Measurements from ENCODE around the gene FBXW2.

DNA sequence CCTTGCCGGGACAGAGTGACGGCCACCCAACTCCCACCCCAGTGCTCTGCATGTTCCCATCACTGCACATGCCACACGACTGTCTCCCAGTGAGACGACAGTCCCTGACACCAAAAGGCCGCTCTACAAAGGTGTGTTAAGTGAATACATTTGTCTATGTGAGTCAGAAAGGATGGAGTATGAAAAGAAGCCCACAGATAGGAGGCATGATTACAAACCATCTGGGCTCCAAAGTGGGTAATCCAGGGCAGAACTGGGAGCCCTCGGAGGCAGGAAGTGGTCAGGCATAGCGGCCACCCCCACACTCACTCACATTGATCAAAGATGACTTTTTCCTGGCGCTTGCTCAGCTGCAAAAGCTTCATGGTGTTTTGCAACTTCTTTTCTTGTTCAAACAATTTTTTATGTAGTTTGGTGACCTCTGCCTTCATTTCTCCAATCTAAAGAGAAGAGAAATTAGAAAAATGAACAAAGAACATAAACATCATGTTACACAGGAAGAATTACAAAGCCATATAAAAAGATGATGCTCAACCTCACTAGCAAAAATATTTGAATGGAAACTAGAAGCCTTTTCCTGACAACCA is 185.7 kb downstream of the CDK5RAP2 start:
- PRO-cap = no peak

GRCh38 chr9:120532980-120533414 is 47.0 kb downstream of the CDK5RAP2 start:
- PRO-cap = no peak

DNA sequence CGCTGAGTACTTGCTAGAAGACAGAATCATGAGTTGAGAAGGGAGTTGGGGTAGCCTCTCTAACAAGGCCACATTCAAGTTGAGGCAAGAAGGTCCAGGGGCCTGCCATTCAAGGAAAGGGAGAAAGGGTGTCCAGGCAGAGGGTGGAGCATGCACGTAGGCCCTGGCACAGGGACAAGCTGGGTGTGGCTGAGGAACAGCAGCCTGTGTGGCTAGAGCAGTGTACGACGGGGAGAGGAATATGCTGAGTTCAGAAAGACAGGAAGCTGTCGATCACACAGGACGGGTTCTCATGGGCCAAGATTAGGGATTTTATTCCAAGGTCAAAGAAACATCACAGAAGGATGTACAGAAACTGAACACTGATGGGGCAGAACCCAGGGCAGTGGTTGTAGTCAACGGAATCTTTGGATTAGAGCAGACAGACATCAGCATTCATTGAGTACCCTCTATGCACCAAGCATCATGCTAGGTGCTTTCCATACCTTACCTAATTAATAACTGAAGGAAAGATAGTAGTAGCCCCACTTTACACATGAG is 16.8 kb downstream of the CDK5RAP2 start:
- PRO-cap = no peak

- PRO-cap = unidirectional peak, minus-strand start at chr9:120584193
These were observed 4.0 kb upstream of the CDK5RAP2 start for GRCh38 chr9:120583850-120584559.

DNA sequence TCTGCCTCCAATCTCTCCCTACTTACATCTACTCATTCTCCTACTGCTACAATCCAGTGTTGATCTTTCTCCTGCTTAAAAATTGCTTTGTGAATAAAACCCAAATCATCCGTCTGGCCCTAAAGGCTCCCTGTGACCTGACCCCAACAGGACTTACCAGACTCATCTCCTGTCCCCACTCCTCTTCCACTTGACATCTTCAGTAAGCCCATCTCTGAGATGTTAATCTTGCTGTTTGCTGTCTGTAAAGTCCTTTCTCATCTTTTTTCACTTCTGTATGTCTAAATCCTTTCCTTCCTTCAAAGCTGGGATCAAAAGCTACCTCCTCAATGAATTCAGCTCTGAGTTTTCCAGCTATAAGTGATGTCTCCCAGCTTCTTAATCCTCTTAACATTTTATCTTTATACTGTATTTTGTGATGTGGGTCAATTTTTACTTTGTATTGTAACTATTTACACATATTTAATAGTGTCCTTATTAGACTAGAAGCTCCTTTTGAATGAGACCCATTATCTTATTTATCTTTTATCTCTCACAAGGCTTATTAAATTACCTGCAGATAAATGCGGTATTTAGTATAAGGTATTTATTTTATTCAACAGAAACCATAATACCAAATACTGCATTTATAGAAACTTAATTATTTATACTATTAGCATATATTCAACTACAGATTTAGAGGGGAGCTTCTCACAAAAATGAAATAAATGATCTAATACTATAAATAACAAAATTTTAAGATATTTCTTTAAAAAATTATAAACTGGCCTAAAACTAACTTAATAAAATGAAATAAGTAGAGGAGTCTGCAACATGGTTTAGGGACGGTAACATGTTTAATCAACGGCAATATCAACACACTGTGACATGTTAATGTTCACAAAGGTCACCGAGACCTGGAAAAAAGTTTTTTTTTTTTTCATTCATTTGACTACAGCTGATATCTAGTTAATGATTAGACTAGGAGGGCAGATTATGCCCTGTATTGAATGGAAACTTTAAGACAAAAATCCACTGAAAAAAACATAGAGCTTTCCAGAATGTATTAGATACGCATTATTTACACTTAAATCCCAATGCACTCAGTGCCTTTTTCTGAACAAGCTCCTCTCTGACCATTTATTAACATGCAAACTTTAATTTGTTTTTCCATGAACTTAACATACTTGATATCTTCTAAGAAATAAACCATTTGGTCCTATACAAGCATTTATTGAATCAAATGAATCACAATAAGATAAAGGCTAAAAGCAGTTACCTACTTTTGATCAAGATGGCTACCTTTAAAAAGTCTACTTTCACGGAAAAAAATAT is 66.7 kb upstream of the CDK5RAP2 start:
- PRO-cap = no peak

DNA sequence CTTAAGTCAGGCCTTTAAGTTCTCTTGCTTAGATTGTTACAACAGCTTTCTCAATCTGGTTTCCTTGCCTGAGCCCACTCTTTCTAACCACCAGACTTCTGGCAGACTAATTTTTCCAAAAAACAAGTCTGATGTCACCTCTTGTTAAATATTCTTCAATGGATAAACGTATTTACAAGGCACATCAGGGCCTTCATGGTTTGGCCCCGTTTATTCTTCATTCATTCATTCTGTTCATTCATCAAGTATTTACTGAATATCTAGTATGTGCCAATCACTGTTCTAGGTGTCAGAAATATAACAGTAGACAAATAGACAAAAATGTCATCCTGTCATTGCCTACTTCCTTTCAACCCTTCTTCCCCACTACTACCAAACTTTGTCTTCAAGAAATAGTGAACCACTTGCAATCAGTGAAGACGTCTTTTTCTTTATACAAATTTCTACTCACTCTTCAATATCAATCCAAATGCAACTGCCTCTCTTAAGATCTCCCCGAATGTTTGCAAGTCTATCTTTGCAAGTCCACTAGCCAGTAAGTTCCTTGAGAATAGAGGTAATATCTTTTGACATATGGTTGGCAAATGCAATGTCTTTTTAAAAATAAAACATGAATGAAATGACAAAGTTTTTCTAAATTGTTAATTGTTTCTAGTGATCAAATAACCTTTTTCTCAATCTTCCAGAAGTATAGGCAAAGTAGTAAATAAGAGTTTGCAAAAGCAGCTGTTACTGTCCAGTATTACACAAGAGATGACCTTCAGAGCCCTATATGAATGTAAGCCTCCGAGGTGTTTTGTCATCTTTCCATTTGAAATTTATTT is 66.0 kb downstream of the MEGF9 start:
- PRO-cap = no peak

GRCh38 chr9:120713248-120713801 is 945 bp downstream of the MEGF9 start:
- PRO-cap = no peak

- PRO-cap = no peak
These were observed 20.8 kb upstream of the MEGF9 start for GRCh38 chr9:120735066-120735385.

- PRO-cap = no peak
These were observed 9.6 kb downstream of the FBXW2 start for GRCh38 chr9:120783278-120784257.

- PRO-cap = unidirectional peak, plus-strand start at chr9:120793095; bidirectional peak, plus-strand start at chr9:120793143, minus-strand start at chr9:120793145; bidirectional peak, plus-strand start at chr9:120793517, minus-strand start at chr9:120793391
These were observed at the start of gene FBXW2 for GRCh38 chr9:120792590-120793952. FBXW2 (minus strand) TSS chr9:120793416.

DNA sequence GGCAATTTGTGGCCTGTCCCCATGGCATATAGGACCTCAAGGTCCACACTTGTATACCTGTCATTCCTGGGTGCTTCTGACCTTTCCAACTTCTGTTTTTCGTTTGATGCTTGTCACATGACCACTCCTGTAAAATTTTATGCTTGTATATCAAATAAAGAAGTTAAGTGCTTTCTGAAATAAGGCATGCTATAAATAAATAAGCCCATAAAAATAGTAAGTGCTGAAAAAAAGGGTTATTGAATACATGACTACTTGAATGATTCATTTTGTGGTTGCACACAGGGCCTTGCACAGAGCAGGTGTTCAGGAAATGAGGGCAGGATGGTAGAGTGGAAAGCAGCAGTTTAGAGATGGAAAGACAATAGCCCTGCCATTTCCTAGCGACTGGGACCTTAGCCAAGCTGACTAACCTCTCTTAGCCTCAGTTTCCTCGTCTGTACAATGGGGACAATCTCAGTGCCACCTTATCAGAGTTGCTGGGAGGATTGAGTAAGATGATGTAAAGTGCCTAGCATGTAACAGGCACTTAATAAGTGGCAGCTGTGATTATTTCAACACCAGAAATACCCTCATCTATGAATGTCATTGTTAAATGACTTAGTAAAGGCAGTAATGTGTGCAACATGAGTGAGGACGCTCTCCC is 15.7 kb upstream of the PHF19 start:
- PRO-cap = no peak

- PRO-cap = no peak
These were observed 625 bp downstream of the TRAF1 start for GRCh38 chr9:120925760-120926581.

- PRO-cap = no peak
These were observed 947 bp upstream of the CNTRL start for GRCh38 chr9:121073810-121074205.

DNA sequence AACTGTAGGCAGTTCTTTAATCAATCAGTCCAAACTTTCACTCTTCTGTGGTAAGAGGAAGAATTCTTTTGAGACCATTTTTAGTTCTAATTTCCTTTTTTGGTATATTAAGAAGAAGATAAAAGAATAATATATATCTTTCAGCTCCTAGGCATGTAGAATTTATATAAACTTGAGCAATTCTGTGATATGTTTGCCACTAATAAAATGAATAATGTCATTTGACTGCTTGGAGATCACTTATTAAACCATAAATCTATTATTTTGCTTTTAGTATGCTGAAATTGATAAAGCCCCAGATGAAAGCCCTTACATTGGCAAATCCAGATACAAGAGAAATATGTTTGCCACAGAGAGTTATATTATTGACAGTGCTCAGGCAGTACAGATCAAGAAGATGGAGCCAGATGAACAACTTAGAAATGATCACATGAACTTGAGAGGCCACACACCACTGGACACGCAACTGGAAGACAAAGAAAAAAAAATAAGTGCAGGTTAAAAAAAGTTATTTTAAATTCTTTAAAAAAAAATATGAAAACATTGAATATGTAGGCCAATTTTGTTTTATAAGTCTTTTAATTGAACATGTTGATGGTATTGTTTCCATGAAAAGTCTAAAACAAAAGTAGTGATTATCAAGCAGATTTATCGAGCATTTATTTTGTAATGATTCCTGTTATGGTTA is 38.6 kb downstream of the CNTRL start:
- PRO-cap = no peak

GRCh38 chr9:121154727-121155244 is 46.9 kb downstream of the RAB14 start:
- PRO-cap = no peak

DNA sequence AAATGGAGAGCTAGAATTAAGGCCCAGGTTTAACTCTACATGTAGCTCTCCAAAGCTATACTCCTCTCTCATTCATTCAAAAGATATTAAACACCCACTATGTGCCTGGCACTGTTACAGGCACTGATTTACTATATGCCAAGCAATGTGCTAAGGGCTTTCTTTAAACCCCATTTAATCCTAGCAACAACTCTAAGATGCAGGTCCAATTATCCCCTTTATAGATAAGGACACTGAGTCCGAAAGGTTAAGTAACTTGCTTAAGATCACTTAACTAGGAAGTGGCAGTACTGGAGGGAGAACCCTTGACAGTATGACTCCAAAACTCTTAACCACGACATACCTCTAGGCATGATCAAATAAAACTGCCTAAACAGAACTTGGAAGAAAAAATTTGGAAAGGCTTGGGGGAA is 1.8 kb downstream of the RAB14 start:
- PRO-cap = no peak

- PRO-cap = no peak
These were observed 17.9 kb downstream of the GSN start for GRCh38 chr9:121285797-121286291.

DNA sequence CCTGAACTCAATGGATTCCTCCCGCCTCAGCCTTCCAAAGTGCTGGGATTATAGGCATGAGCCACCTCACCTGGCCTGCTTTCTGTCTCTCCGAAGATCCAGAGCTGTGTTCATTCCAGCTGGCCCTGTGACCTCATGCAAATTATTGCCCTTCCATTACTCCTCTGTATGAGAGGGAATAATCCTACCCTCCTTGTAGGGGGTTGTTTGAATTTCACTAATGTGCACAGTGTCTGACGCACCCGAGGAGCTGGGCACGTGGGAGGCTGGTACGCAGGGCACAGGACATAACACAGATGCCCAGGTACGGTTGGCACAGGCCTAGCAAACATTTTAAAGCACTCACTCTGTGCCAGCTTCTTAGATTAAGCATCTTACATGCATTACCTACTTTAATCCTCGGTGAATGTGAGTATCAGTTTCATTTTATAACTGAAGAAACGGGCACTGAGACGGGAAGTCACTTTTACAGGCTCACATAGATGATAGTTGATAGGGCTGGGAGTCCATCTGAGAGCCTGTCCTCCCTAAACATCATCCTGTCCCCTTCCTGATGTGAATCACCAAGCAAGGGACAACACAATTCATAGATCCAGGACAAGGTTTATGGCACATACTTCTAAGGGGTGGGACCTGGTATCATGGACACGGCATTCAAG is 20.3 kb downstream of the GSN start:
- PRO-cap = no peak

DNA sequence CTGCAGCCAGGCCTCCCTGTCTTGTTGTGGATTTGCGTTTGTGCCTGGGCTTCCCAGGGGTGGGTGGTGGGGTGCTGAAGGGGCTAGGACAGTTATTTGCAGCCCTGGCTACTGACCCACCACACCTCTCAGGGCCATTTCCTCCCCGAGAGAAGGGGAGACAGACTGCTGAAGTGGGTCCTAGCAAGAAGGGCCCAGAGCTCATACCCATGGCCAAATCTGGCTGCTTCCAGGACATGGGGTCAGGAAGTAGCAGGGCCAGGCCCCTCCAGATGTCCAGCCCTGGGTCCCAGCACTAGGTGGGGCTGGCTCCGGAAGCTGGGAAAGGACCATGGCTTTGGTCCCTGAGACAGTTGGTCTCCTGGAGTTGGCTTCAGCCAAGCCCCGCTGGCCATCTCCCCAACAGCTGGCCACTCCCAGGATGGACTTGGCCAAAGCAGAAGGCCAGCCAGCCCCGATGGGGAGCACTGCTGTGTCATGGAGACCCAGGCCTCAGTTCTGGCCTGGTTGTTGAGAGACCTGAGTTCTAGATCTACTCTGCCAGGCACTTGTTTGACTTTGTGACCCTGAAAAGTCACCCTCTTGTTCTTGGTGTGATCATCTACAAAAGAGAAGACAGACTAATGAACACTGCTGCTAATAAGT is 26.4 kb downstream of the GSN start:
- PRO-cap = no peak

GRCh38 chr9:121299366-121300441 is 31.7 kb downstream of the GSN start:
- PRO-cap = unidirectional peak, plus-strand start at chr9:121299831; bidirectional peak, plus-strand start at chr9:121299951, minus-strand start at chr9:121299895

Data from endodermal cell (in vitro differentiated cells).